Cardiac ventricle fibroblast (primary cell): ENCODE measurements around a stretch of chr10.

- RAMPAGE, long total RNA, result no peak
Observed at GRCh38 chr10:112715553-112716151, 234.4 kb upstream of the TCF7L2 start.

- RAMPAGE, long total RNA, result no peak
Observed at GRCh38 chr10:112821532-112822279, 128.3 kb upstream of the TCF7L2 start.

DNA sequence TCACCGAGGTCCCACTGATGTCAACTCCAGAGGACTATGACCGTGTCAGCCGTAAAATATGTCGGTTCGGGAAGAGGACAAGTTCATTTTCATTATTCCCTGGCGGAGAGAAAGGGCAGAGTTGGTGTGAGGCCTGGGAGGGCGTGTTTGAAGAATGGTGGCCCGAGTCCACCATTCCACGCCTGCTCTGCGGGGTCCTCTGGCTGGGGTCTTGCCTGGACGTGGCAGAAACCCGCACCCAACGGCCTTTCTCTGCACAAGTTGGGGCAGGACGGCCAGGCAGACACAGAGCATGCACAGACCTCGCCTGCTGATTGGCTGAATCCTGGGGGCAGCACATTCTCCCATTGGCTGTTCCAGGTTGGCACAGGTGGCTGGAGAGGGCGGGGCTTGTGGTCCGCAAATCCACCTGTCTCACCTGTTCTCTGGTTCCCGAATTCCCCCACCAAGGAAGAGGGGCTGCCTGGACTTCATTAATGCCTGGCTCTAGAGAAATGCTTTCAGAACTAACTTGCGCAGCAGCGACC lies 105.0 kb upstream of the TCF7L2 start:
- RAMPAGE, long total RNA, result no peak

DNA sequence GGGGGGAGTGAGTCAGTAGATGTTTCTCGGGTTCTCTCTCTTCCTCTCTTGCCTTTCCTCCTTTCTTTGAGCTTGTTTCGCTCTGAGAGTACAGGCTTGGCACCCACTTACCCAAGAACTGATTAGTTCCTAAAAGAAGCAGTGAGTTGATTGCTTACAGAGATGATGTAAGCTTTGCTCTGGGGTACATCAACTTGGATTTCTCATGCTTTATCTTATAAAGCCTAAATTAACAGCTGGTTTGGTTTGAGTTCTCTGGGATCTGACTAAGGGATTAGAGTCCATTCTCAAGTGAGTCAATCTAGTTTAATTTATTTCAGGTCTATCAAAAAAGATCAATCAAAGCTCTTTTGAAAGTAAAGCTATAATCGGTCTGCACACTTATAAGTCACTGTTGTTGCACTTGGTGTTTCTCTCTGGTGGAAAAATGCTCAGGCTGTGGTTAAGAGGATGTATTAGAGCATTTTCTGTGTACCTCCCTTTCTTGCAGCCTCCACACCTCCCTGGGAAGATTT lies 36.2 kb downstream of the TCF7L2 start:
- RAMPAGE, long total RNA, result no peak

DNA sequence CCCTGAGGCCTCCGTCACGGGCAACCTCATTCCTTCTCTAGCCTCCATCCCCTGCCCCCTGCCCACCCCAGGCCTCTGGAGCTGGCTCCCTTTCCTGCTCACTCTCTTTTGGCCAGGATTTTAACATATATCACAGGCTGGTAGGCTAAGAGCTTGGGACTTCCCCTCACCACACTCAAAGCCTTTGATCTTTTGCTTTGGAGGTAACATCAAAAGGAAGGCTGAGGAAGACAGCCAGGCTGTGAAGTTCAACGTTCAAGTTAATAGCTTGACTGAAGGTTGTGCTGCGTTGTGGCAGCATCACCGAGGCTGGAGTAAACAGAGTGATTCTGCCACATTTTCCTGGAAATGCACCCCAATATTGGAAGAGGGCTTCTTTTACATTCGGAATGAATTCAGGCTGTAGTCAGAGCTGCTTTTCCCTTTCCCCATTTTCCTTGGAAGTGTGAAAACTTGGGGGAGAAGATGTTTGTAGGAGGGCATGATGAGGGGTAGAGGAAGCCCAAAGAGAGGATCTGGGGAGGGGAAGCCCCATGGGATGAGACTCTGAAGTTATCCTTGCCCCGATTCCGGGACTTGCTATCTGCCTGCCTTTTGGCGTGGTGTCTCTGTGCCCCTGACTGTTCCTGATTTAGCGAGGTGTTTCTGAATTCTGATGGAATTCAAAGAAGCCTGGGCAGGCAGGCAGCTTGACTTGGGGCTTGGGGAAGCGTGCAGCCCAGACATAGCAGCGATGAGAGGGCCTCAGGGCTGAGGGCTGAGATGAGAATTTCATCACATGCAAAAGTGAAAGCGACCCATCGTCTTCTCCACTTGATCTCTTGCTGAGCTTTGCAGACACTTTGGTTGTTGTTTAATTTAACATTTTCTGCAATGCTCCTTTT lies 57.5 kb downstream of the TCF7L2 start:
- RAMPAGE, long total RNA, result no peak

DNA sequence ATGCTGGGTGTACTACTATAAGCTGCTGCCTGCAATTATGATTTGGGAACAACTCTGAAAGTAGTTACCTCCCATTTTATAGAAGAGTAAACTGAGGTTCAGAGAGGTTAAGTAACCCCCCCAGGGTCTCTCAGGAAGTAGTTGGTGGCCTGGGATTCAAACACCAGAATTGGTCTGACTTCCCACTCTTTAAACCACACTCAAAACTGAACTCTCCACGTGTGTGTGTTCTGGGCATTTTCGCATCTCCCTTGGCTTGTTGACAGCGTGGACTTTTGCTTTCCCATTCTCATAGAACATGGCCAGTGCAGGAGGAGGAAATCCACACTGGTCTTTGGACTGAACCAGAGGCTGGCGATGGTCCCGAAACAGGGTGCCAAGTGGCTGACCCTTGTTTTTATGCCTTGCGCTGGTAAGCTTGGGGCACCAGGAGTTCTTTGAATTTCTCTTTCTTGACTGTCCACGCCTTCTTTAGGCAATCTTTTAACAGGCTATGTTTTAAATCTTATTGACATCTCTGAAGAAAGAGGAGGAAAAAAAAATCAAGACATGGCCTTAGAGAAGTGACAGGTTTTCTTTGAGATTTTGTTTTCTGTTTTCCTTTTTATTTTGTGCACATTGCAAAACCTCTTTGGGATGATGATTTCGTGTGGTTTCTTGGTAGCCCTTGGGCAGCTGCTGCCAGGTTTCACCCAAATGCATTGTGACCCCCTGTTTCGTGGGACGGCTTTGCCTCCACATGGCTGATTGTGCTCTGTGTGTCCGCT lies 71.7 kb downstream of the TCF7L2 start:
- RAMPAGE, long total RNA, result no peak

- RAMPAGE, long total RNA, result no peak
Observed at GRCh38 chr10:113057677-113059135, 108.2 kb downstream of the TCF7L2 start.

DNA sequence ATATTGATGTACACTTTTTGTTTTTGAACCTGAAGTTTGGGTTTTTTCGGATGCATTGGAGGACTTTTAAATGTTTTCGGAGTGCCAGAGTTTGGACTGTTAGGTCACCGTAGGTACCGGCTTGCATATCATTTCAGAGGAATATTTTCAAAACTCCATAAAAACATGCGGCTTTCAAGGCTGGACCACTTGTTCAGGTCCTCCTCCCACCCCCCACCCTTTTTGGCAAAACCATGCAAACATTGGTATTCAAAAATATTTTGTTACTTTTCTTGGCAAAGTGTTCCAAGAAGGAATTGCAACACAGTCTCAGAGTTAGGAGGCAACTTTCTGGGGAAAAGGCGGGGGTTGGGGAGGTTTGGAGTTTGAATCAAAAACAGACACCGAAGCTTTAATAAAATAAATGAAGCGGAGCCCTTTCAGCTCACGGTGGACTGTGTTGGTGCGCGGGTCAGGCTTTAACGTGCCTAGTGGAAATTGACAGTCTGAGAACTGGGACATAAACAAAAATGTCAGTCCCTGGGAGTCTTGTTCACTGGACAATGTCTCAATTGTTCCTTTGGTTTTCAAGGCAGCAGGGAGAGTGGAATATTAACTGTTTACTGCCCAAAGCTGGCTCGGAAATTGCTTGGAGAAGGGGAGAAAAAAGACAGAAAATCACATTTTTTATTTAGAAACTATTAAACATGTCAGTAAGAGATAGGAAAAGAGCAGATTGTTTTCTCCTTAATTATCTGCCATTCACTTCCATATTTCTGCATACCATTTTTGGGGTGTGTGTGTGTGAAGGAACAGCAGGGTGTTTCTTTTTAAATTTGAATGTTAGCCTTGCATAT lies 109.3 kb downstream of the TCF7L2 start:
- RAMPAGE, long total RNA, result no peak

DNA sequence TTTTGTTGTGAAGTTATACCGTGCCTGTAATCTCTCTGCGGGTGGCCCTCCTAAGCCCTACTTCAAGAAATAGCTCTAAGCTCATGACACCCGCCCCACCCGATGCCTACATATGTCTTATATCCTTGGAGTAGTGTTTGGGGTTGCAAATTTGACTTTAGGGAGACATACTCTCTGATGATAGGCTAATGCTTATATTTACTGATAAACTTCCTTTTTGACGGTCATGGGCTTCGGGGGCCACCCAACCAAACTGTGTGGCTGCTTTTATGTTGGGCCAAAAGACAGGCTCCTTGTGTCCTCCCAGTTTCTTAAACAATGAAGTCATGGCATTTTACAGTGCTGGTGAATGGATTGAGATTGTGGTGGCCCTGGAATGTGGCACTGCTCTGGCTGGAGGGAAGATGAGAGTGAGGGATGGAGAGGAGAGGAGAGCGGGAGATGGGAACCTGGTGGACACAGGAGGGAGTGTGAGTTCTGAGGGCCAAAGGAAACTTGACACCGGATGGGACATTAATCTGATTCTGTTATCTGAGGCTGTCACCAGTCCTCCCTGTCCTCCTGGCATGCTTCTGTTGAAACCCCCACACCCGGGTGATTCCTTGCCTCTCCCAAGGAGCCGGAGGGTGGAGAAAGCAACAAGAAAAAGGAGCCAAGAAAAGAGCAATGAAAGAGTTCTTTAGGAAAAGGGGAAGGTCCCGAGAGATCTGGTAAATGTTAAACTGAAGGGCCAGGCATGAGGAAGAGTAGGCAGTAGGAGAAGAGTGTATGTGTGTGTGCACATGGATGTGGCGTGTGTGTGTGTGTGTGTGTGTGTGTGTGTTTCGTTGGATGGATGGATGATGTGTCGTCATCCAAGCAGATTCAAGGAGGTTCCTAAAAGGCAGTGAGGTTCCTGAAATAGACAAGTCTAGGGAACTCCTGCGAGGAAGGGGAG lies 113.3 kb downstream of the TCF7L2 start:
- RAMPAGE, long total RNA, result no peak

DNA sequence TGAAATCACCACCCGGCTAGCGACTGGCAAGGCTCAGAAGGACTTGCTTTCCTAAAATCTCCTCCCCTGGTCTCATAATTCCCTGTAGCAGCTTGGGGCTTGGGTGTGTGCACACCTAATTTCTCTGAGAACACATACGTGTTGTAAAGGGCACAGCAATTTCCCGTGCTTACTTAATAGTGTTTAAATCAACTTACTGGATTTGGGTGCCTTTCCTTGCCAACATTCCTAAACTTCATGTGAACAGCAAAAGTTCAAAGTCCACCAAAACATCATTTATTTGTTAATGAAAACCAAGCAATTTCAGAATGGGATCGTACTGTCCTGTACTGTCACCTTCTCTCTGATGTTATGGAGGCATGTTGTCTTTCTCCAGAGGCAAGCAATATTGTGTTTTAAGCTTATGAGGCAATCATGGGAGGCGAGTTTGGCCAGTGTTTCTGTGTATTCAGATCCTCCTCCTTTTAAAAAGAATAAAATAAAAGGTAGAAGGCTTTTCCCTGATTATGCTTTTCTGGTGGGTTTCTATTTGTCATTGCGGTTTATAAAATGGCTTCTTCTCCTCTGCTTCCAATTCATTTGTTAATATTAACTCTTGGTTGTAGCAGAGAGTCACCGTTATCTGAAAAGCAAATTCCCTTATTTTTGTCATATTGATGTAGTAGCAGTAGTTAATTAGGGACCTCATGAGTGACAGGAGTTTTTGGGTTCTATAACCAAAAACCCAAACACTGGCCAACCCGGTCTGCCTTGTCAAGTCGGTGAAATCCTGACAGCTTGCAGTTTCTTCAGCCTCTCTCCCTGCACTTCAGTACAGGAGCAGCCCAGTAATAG lies 162.6 kb downstream of the TCF7L2 start:
- RAMPAGE, long total RNA, result no peak

GRCh38 chr10:113131478-113132260 lies 181.6 kb downstream of the TCF7L2 start:
- RAMPAGE, long total RNA, result no peak

- RAMPAGE, long total RNA, result no peak
Observed at GRCh38 chr10:113152201-113152899, 202.3 kb downstream of the TCF7L2 start.

GRCh38 chr10:113162920-113163377 lies 212.9 kb downstream of the TCF7L2 start:
- RAMPAGE, long total RNA, result no peak

GRCh38 chr10:113166449-113167031 lies 216.5 kb downstream of the TCF7L2 start:
- RAMPAGE, long total RNA, result no peak

GRCh38 chr10:113665887-113666570 lies 2.2 kb upstream of the NRAP start:
- RAMPAGE, long total RNA, result no peak

GRCh38 chr10:113858245-113858987 lies 4.0 kb downstream of the NHLRC2 start:
- RAMPAGE, long total RNA, result no peak

DNA sequence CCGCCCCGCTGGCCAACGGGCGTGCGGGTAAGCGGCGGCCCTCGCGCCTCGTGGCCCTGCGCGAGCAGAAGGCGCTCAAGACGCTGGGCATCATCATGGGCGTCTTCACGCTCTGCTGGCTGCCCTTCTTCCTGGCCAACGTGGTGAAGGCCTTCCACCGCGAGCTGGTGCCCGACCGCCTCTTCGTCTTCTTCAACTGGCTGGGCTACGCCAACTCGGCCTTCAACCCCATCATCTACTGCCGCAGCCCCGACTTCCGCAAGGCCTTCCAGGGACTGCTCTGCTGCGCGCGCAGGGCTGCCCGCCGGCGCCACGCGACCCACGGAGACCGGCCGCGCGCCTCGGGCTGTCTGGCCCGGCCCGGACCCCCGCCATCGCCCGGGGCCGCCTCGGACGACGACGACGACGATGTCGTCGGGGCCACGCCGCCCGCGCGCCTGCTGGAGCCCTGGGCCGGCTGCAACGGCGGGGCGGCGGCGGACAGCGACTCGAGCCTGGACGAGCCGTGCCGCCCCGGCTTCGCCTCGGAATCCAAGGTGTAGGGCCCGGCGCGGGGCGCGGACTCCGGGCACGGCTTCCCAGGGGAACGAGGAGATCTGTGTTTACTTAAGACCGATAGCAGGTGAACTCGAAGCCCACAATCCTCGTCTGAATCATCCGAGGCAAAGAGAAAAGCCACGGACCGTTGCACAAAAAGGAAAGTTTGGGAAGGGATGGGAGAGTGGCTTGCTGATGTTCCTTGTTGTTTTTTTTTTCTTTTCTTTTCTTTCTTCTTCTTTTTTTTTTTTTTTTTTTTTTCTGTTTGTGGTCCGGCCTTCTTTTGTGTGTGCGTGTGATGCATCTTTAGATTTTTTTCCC lies 1.6 kb downstream of the ADRB1 start:
- RAMPAGE, long total RNA, result no peak

DNA sequence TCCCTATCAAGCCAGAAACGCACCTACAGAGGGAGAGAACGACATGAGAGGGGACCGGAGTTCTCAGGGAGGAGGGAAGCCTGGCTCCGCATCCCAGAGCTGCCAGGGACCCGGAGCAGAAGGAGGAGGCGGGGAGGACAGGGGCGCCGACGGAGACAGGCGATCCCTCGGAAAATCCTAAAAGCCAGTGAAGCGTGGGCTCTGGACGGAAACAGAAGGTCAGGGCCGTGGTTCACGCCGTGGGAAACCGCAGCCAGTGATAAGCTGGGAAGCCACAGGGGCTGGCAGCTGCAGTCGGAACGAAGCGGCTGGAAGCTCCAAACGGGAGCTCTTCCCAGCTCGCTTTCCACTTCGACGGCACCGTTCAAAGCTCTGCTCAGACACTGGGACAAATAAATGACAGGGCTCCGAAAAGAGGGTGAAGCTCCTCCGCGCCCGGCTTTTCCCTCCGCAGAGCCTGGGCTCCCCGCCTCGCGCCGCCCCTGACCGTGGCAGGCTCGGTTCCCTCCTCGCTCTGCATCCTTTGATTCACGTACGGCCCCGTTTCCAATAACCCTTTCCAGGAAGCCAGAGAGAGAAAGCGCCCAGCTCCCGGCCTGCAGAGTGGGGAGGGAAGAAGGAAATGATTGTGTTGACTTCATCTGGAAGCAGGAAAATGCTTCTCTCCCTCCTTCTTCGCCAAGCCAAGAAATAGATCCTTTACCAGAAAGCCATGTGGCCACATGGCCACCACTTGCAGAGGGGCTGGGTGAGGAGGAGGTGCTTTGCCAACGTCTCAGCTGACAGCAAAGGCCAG lies 57.3 kb downstream of the ADRB1 start:
- RAMPAGE, long total RNA, result no peak

- RAMPAGE, long total RNA, result no peak
Observed at GRCh38 chr10:114172863-114173519, 1.0 kb downstream of the CCDC186 start.

- RAMPAGE, long total RNA, result no peak
Observed at GRCh38 chr10:114245049-114245933, 6.2 kb downstream of the VWA2 start.